Esophagus squamous epithelium (tissue), 4 donors: ENCODE measurements around the genes BMP6, BLOC1S5, SLC35B3 and GCNT2.

- PRO-cap = unidirectional peak, plus-strand start at chr6:7726108
- RAMPAGE, long total RNA, 4 experiments = no peak in any of the 4 experiments
Measured at GRCh38 chr6:7725698-7726351, at the start of gene BMP6. BMP6 (plus strand) TSS chr6:7726099.

GRCh38 chr6:7735039-7735278, 9.1 kb downstream of the BMP6 start:
- PRO-cap = no peak
- RAMPAGE, long total RNA, 4 experiments = no peak in any of the 4 experiments

GRCh38 chr6:7763317-7763664, 37.4 kb downstream of the BMP6 start:
- PRO-cap = no peak
- RAMPAGE, long total RNA, 4 experiments = no peak in any of the 4 experiments

GRCh38 chr6:7986005-7986834, 75.6 kb upstream of the TXNDC5 start:
- PRO-cap = no peak
- RAMPAGE, long total RNA, 4 experiments = no peak in any of the 4 experiments

- PRO-cap = bidirectional peak, plus-strand start at chr6:8064576, minus-strand start at chr6:8064414
- RAMPAGE, long total RNA, 4 experiments = start-site peak on the minus strand in 4 of 4 experiments, at chr6:8064334-8064424 at its widest, 52 to 450 reads per replicate
Measured at GRCh38 chr6:8063660-8064856, at the start of gene BLOC1S5. BLOC1S5 (minus strand) TSS chr6:8064389.

DNA sequence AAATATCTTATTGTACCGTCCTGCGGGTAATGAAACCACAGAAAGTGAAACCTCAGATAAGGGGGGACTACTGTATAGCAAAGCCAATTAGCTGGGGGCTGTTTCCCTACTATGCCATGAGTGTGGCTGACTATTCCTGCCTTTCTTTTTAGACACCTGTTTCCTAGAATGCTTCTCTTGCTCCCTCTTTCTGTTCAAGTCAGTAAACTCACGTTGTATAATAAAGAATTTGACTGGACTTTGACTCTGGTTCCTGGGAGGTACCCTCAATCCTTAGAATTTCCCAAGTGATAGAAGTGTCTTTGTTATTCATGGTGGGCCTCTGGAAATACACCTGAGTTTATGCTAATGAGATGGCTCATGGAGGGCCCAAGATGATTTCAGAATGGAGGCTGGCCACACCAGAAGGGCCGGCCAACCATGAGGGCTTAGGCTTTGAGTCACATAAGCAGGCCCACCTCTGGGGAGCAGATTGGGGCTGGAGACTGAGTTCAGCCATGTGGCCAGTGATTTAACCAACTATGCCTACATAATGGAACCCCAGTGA, 754 bp upstream of the BLOC1S5 start:
- PRO-cap = no peak
- RAMPAGE, long total RNA, 4 experiments = no peak in any of the 4 experiments

DNA sequence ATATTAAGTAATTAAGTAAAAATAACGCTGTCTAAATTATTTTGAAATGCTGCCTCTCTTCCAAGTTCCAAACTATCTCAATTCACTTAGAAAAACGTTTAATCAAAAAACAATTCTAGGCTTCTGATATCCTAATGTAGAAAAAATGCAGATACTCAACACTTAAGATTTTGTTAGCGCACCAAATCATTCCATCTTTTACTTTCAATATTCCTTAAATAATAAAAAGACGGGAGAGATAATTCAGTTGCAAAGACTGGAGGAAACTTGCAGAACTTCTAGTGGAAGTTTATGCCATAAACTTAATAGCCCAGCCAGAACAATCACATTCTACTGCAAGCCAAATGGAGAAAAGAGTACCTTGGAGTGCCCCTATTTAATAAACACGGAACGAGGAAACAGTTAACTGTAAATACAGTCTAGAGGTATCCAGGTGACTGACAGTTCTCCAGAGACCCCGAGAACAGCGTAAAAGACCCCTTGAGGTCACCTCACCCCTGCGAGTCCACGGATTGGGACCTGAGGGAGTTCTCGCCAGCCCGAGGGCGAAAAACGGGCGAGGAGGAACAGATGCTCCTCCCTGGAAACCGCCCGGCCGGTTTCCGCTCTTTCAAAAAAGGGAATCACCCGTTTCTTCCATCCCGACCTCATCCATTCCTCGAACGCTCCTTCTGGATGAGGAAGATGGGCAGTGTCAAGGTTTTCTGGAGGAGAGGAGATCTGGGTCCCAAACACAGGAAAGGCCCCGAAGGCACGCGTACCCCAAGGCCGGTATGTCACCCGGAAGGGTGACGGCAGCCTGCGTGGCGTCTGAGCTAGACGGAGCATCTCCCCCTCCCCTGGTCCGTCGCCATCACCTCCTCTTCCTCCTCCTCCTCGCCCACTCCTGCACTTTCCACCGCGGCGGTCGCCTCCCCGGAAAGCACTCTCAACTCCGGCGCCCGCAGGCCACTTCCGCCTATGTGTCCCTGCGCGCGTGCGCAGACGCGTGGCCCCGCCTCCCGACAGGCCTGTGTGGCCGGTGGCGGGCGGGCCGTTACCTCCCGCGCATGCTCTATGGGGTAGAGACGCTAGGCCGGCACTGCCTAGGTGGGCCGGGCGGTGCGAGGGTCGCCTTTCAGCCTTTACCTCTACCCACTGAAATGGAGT, at the start of gene SLC35B3:
SLC35B3 (minus strand) TSS at position 964 of the 1,149 bp plus-strand sequence.
- PRO-cap = bidirectional peak, plus-strand start at position 1,065 of the sequence, minus-strand start at position 953 of the sequence
- RAMPAGE, long total RNA, 4 experiments = start-site peak on the plus strand in 2 of 4 experiments, centred at positions 1,050 to 1,053 of the sequence, 25 to 47 reads per replicate; start-site peak on the minus strand in 3 of 4 experiments, centred at positions 932 to 943 of the sequence, 72 to 190 reads per replicate

DNA sequence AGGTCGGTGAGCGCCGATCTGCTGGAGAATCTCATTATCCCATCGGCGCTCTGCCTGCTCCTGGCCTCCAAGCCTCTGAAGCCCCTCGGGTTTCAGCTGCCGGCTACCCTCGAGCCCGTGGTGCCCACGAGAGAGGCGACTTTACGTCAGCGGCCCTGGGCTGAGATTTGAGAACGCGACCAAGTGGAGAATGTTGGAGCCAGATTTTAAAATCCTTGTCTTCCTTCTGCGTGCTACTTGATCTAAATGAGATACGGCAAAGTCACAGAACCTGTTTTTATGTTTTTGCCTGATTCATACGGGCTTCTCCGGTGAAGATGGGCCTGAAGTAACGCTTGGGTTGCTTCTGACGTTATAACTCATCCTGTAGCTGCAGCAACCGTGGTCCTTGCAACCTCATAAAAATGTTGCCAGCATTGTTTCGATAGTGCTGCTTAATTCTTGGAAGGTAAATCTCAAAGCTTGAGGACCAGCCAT, 424 bp upstream of the SLC35B3 start:
- PRO-cap = no peak
- RAMPAGE, long total RNA, 4 experiments = no peak in any of the 4 experiments

- PRO-cap = no peak
- RAMPAGE, long total RNA, 4 experiments = no peak in any of the 4 experiments
Measured at GRCh38 chr6:8639921-8640751, 204.8 kb upstream of the SLC35B3 start.

DNA sequence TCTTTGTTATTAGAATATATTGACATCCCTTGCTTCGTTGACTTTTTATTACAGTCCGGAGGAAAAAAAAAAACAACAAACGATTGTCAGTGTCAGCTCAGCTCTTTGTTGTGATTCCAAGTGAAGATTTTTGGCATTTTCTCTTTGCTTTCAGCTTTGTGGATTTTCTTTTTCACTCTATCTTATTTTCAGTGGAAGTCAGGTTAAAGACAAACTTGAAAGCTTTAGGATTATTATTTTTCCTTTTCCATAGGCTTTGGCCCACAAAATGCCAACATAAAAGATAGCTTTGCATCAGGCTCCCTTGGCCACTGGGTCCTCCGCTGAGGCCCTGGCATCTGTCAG, 817.2 kb upstream of the SLC35B3 start:
- PRO-cap = no peak
- RAMPAGE, long total RNA, 4 experiments = no peak in any of the 4 experiments

DNA sequence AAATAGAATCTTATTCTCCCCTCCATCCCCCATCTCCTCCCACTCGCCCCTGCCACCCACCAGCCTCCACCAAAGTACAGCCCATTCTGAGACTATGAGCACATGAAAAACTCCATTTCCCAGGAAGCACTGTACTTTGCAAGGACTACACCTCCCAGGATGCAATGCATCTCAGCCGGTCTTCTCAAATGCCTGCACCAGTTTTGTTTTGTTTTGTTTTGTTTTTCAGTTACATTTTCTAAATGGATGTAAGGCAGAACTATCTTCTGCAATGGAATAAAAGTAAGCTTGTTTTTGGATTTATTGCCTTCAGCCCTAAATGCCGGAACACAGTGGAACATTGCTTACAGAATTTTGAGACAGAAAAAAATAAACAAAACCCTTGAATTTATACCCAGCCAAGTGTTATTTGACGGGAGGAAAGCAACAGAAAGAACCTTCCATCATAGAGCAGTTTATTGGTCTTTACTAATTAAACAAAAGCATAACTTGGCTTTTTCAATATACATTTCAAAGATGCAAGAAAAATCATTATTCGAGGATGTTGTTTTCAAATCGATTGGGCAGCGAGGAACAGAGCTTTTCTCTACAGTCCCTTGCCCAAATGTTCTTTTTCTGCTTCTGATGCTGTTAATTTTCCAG, 267.8 kb downstream of the TFAP2A start:
- PRO-cap = no peak
- RAMPAGE, long total RNA, 4 experiments = no peak in any of the 4 experiments

DNA sequence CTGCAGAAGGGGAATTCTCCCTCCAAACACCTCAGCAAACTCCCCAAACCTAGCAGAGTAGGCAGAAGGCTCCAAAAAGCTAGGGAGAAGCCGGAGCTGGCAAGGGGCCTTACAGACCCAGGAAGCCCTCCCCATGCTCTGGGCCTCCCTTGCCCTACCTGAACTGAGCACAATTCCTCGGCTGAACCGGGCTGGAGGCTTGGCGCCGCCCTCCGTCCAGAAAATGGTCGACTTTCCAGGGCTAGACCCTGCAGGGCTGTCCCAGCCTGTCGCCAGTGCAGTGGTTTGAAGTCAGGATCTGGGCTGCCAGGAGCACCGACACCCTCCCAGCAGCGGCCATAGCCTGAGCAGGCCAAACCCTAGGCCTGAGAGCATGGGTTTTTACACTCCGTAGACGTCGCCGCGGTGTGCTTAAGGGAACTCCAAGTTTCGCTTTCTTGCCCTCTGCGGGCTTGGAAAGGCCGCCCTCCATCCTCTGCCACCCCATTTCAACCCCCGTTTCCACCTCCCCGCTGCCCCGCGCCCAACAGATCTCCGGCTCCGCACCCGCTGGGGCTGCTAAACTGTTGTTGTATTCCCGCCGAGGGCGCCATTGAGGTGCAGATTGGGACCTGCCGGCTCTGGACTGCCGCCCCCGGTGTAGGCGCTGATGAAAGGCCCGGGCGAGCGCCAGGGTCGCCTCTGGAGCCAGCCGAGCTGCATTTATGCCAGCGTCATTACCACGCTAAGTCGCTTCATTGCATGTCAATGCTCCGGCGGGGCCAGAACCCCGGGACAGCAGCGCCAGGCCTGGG, 2.1 kb upstream of the TFAP2A start:
- PRO-cap = no peak
- RAMPAGE, long total RNA, 4 experiments = no peak in any of the 4 experiments

DNA sequence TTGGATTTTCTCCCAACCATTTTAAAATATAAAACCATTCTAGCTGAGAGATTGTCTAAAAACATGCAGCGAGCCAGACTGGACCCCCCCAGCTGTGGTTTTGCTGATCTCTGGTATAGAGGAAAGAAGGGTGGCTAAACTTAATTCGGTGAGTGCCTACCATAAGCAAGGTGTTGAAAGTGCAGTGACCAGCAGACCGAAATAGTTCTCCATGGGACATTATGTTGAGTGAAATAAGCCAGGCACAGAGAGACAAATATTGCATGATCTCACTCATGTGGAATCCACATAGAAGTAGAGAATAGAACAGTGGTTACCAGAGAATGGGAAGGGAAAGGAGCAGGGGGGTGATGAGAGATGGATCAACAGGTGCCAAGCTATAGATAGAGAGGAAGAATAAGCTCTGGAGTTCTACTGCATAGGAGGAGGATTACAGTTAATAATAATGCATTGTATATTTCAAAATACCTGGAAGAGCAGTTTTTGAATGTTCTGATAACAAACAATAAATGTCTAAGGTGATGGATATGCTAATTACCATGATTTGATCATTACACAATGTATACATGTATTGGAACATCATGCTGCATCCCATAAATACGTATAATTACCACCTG, 9.6 kb upstream of the GCNT2 start:
- PRO-cap = no peak
- RAMPAGE, long total RNA, 4 experiments = no peak in any of the 4 experiments

- PRO-cap = bidirectional peak, plus-strand start at chr6:10521245, minus-strand start at chr6:10521219; bidirectional peak, plus-strand start at chr6:10521351, minus-strand start at chr6:10521446
- RAMPAGE, long total RNA, 4 experiments = start-site peak on the plus strand in 4 of 4 experiments, at chr6:10521286-10521509 at its widest, 49 to 230 reads per replicate
Measured at GRCh38 chr6:10520946-10521746, at the start of gene GCNT2. GCNT2 (plus strand) TSS chr6:10521351.

GRCh38 chr6:10719511-10719727, 3.5 kb upstream of the TMEM14C start:
- PRO-cap = unidirectional peak, minus-strand start at chr6:10719672
- RAMPAGE, long total RNA, 4 experiments = no peak in any of the 4 experiments

DNA sequence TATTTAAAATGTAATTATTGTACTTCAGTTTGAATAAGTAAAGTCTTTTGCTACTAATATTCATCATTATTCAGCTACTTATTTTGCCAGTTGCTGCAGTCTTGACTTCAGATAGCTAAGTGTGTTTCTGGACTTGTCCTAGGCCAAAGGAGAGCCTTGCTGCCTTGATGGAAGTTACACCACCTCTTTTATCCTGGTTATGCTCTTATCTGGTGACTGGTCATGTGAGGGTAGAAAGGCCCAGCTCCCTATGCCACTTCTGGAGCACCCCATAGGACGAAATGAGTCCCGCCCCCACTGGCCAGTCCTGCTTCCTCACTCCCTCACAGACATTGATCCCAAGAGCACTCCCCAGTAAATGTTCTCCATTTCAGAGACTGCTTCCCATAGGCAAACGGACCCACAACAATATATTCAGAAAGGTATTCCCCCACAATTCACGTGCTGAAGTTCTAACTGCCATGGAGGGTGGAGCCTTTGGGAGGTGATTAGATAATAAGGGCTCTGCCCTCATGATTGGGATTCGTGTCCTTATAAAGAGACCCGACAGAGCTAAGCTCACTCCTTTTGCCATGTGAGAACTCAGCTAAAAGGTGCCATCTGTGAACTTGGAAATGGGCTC, 21.4 kb upstream of the ELOVL2 start:
- PRO-cap = no peak
- RAMPAGE, long total RNA, 4 experiments = no peak in any of the 4 experiments

- PRO-cap = bidirectional peak, plus-strand start at chr6:11143974, minus-strand start at chr6:11143894
- RAMPAGE, long total RNA, 4 experiments = no peak in any of the 4 experiments
Measured at GRCh38 chr6:11143808-11144199, 32.3 kb upstream of the ERVFRD-1 start.

- PRO-cap = no peak
- RAMPAGE, long total RNA, 4 experiments = no peak in any of the 4 experiments
Measured at GRCh38 chr6:11206420-11207028, 25.9 kb downstream of the NEDD9 start.

GRCh38 chr6:11207029-11207776, 25.3 kb downstream of the NEDD9 start:
- PRO-cap = unidirectional peak, plus-strand start at chr6:11207620
- RAMPAGE, long total RNA, 4 experiments = no peak in any of the 4 experiments

- PRO-cap = no peak
- RAMPAGE, long total RNA, 4 experiments = no peak in any of the 4 experiments
Measured at GRCh38 chr6:11215863-11216260, 16.6 kb downstream of the NEDD9 start.